H7 (cell line): ENCODE results near the gene FAXDC2.

DNA sequence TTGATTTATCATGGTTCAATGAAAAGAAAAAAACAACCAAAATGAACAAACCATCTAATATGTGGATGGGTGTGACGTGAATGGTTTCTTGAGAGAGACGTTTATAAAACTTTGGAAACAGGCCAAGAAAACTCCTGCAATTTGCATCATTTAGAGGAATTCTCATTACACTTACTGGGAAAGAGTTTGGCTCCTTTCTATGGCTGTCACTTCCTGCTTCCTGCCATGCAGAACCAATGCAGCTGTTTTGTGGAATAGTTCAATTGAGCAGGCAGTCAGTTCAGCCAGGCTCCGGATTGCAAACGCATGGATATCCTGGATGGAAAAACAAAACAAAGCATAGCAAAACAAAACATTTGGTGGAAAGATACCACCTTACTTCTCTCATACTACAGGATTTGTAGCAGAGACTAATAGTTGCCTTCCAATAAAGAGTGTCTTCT, 36.6 kb downstream of the FAM114A2 start:
- RAMPAGE, long total RNA: no peak

DNA sequence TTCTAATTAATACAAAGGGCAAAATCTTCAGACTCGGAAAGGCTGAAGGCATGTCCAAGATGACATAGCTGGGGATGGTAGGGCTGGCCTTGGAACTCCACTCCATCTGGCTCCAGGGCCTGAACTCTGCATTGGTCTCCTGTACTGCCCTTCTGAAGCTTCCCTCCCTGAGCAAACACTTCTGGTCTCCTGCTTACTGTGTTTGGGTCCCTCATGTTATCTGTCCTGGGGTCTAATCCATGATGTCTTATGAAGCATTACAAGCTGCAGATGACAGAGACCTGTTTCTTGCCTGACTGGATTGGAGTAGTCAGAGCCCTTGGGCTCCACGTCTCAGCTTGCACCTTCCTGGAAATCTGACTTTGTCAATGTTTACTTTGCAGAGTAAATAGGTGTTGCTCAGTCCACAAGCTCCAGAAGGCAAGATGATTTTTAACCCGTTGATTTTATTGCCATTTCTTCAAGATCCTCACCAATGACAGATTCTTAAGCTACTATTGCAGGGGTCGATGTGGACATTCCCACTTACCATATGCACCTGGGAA, 106.2 kb downstream of the GALNT10 start:
- RAMPAGE, long total RNA: no peak

DNA sequence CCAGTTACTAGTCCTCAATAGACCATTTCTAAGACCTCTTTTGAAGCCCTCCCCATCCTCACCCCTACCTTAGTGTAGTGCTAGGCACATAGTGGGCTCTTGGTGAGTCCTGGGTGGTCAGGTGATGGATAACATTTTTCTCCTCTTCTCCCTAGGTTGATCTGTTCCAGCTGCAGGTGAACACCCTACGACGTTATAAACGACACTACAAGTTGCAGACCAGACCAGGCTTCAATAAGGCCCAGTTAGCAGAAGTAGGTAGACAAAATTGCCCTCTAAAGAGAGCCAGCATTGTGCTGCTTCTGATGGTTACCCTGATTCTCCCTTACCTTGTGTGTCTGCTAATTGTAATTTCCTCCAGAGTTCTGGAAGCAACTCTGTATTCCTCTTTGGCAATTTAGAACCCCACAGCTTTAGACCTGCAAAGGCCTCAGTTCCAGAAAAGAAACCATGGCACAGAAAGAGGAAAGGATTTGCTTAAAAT, 7.5 kb downstream of the SAP30L start:
- RAMPAGE, long total RNA: no peak

DNA sequence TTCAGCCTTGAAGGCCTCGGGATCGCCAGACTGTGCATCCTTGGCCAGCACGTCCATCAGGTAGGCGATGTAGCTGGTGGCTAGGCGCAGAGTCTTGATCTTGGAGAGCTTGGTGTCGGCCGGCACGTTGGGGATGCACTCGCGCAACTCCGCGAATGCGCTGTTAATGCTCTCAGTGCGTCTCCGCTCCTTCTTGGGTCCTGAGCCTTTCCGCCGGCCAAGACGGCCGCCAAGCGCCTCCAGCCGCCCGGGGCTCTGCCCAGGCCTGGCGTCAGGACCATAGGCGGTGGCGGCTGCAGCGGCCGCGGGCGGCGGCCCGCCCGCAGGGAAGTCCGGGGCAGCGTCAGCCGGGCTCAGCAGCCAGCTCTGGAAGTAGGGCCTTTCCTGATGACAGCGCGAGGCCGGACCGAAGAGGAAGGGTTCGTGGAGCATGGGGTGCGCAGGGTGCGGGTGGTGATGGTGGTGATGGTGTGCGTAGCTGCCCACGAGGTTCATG, 465 bp downstream of the HAND1 start:
- RAMPAGE, long total RNA: no peak

GRCh38 chr5:154692151-154692900, 62.9 kb upstream of the LARP1 start:
- RAMPAGE, long total RNA: no peak

DNA sequence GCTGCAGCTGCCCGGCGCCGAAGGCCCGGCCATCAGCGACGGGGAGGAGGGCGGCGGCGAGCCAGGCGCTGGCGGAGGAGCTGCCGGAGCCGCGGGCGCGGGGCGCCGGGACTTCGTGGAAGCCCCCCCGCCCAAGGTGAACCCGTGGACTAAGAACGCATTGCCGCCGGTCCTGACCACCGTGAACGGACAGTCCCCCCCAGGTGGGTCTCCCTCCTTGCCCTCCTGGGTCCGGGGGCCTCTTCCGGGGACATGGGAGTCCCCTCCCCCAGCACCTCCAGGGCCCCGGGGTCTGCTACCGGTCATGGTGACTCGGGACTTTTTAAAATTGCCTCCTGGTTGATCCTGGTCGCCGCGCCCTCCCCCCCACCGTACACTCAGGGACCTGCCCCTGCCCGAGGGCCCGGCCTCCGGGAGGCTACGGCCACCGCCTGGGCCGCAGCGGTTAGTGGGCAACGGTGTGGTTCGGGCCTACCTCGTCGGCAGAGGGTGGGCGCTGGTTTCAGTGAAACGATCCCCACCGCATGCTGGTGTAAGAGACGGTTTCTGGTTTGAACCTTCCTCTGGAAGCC, 900 bp downstream of the LARP1 start:
- RAMPAGE, long total RNA: no peak

- RAMPAGE, long total RNA: no peak
Observed at GRCh38 chr5:154799868-154800116, 44.6 kb downstream of the LARP1 start.

DNA sequence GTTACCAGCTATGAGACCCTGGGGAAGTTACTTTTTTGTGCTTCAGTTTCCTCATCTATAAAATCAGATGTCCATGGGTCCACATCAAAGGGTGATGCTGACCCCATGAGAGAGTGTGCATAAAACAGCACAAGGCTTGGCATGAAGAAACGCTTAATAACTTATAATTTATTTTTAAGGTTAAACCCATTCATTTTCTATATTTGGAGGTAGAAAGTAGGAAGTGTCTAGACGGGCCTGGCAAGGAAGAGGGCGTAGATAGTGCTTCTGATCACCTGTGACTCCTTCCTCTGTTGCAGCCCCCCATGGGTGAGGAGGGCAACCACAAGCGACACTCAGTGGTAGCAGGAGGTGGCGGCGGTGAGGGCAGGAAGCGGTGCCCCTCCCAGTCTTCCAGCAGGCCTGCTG, 36.8 kb downstream of the FAXDC2 start:
- RAMPAGE, long total RNA: no peak

- RAMPAGE, long total RNA: no peak
Observed at GRCh38 chr5:154837494-154837917, 12.9 kb downstream of the FAXDC2 start.

DNA sequence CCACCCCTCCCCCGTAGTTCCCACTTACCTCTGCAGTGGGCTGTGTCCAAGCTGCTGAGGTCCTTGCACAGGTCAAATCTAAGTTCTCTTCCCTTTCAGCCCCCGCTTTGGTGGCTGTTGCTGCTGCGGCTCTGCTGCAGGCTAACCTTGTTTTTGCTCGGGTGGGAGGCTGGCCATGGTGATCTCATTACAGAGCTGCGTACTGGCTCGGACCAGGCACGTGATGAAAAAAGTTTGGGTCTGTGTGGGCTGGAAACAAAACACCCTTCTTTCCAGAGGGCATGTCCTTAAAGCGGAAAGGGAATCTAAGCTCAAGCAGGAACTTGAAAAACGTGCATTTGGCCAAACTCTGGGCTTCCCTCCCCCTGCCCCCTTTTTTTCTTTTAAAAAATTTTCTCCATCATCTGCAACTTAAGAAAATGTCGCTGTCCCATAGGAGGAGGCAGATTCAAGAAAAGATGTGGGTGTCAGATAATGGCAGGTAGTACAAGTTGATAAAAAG, at the start of gene FAXDC2:
FAXDC2 (minus strand) TSS at position 149 of the 502 bp plus-strand sequence.
- RAMPAGE, long total RNA: no peak

GRCh38 chr5:154876553-154877000, 18.1 kb downstream of the CNOT8 start:
- RAMPAGE, long total RNA: no peak

DNA sequence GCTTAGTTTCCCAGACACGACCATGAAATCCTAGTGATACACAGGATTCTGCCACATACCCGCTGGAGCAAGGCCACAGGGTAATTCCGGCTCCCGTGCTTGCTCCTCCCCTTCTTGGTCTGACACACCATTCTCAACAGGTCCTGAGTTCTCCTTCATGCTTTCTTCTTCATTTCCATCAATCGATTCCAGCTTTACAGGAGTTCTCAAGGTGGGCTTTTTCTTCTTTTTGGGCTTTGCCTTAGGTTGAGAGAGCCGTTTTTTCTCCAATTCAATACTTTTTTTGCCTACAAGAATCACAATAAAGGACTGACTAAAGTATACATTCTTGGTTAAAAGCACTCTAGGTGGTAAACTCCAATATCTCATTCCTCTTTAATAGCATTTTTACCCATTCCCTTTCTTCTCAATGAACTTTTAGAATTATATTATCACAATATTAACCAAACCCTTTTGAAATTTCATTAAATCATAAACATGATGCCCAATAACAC, 30.4 kb downstream of the GEMIN5 start:
- RAMPAGE, long total RNA: no peak

DNA sequence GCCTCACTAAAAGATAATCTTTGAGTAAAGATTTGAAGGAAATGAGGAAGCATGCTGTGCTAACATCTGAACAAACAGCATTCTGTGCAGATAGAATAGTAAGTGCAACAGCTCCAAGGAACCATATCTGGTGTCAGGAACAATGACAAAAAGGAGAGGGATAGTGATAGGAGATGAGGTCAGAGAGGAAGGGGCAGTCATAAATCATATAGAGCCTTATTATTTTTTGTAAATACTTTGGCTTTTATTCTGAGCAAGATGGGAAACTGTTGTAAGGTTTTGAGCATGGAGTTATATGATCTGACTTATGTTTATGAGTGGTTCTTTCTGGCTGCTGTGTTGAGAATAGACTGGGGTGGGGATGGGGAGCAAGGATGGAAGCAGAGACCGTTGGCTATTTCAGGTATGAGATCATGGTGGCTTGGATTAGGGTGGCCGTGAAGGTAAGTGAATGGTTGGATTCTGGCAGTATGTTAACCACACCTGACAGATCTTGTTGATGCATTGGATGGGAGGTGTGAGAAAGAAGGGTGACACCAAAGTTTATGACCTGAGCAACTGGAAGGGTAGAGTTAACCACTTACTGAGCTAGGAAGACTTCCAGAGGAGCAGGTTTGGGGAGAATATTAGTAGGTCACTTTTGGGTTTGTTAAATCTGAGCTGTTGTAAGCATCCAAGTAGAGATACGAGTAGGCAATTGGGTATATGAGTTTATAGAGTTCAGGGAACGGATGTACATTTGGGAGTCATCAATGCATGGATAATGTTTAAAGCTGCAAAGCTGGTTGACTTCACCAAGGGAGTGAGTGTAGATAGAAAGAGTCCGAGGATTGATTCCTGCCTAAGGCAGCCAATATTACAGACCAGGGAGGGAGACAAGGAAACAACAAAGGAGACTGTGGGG, 4.2 kb downstream of the MRPL22 start:
- RAMPAGE, long total RNA: no peak

DNA sequence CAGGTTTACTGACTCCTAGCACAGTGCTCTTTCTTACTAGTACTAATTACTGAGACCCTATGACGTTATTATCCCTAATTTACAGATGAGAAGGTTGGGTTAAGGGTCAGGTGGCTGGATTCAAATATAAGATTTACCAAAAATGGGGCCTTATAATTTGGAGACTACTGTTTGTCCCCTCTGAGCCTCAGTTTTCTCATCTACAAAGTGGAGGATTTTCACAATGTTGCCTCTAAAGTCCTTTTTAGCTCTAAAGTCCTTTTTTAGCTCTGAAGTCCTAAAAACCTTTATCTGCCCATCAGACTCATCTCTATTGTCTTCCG, 61.9 kb downstream of the KIF4B start:
- RAMPAGE, long total RNA: no peak

DNA sequence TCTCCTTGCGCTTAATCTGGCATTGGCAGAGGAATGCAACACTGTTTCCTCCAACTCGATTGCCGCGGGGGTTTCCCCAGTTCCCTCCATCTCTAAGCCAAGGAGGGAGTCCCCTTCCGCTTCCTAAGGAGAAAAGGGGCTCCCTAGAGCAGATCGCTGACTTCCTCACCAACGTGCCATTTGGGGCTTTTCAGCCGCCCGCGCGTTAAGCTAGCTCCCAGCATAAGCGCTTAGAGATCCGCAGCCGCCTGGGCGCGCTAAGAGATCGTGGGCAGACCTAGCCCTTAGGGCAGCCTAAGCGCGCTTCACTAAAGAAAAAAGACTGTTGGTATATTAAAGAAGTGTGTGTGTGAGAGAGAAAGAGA, 597.9 kb upstream of the SGCD start:
- RAMPAGE, long total RNA: no peak

GRCh38 chr5:155732829-155733422, 594.0 kb upstream of the SGCD start:
- RAMPAGE, long total RNA: no peak

- RAMPAGE, long total RNA: no peak
Observed at GRCh38 chr5:156367691-156367941, 40.7 kb downstream of the SGCD start.

- RAMPAGE, long total RNA: no peak
Observed at GRCh38 chr5:156820052-156820528, 30.0 kb upstream of the PPP1R2B start.

DNA sequence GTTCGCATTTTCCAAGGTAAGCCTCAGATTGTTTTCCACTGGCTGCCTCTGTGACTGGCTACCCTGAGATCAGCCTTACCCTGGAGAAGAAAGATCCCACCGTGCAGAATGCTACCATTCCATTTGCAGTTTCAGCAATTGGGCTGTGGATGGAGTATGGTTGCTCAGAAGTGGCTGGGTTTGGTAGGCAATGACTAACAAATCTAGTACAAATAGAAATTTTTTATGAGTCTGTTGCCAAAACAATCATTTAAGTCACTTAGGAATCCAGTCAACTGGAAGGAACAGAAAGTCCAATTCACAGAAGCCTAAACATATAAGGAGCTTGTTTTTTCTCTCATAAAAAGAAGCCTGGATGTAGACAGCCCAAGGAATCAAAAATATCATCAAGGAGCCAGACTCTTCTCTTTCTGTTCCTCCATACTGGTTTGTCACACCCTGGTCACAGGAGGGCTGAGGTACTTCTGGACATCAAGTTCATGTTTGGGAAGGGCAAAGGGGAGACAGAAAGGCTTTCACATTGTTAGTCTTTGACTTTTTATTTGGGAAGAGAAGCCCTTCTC, 9.2 kb upstream of the TIMD4 start:
- RAMPAGE, long total RNA: no peak

DNA sequence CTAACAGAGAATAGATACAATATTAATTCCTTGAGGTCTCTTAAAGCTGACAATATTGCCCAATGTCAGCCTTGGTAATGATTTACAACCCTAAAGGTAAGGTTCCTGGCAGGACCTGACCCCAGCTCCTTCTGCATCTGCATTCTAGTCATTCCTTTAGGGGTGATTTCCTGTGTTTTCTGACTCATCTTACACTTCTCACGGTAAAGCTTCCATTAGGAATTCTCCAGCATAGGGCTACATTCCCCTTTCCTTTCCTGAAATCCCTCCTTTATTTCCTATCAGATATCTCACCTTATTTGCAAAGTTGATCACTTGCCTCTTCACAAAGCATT, 9.3 kb downstream of the HAVCR1 start:
- RAMPAGE, long total RNA: no peak